Subcutaneous adipose tissue (tissue), 3 donors: ENCODE results near the genes AADAT and SAP30.

DNA sequence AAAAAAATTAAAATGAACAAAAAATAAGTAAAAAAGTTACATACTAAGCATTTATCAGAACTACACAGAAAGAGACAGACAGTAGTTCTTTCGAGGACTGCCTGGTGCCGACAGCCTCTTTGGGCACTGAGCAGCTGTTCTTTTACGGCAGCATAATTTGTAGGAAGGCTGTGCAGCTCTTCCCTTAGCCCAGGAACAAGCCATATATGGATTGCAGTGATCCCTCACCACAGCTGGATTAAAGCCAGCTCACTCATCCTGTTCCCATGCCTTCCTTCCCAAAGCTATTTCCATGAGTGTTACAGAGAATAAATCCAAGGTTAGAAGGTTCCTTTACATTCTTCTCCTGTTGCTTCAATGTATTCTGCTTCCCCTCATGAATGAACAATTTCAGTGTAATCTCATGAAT lies 71.7 kb downstream of the DDX60L start:
- PRO-cap = no peak
- RAMPAGE, long total RNA, 3 experiments = no peak in any of the 3 experiments

DNA sequence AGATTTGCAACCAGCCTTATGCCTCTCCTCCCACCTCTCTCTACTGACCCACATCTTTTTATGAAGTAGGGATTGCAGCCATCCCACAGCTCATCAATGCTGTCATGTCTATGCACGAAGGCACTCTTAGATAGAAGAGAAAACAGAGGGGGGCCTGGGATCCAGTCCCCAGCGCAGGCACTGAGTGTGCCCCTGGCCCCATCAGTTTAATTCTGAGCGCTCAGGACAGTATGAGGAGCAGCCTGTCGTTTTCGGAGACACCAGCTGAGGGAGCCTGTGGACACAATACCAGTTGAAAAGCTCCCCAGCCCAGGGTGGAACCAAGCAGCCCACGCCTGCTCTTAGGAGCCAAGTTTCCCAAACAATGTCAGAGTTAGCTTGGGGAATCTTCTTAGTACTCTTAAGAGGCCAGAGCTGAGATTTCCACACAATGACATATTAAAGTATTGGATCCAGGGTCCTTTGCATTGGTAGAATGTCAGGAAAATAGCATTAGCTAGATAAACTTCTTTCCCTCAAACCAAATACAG lies 88.7 kb downstream of the PALLD start:
- PRO-cap = no peak
- RAMPAGE, long total RNA, 3 experiments = no peak in any of the 3 experiments

GRCh38 chr4:168631293-168631935 lies 134.6 kb downstream of the PALLD start:
- PRO-cap = bidirectional peak, plus-strand start at chr4:168631605, minus-strand start at chr4:168631619; bidirectional peak, plus-strand start at chr4:168631802, minus-strand start at chr4:168631659
- RAMPAGE, long total RNA, 3 experiments = start-site peak on the plus strand in 1 of 3 experiments, at chr4:168631589-168631802 at its widest, 12 reads per replicate

DNA sequence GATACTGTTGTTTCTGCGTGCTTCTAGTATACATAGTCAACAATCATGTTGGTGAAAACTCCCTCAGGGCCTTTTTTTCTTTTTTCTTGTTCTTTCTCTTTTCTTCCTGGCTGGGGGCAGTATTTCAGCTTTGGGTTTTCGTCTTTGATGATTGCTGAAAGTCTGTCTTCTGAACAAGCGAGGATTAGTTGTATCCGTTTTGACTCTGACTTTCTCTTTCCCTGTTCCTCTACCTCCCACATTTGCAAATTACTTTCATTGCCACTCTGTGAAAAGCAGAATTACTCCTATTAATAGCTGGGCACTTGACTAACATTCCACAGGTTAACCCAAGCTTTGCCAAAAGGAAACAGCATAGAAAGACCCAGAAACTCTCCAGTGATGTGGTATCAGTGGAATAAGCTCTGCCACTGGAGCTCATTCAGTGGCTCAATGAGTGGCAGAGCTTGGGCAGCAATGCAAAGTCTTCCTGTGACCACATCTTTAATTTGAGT lies 238.8 kb downstream of the PALLD start:
- PRO-cap = no peak
- RAMPAGE, long total RNA, 3 experiments = no peak in any of the 3 experiments

DNA sequence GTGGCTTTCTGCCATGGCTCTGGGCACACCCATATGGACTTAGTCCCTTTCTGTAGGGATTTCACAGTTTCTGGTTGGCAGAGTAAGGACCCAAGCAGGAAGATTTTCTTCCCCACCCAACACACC lies 244.2 kb downstream of the CBR4 start:
- PRO-cap = unidirectional peak, plus-strand start at position 66 of the sequence
- RAMPAGE, long total RNA, 3 experiments = no peak in any of the 3 experiments

GRCh38 chr4:168766302-168766898 lies 243.7 kb downstream of the CBR4 start:
- PRO-cap = bidirectional peak, plus-strand start at chr4:168766796, minus-strand start at chr4:168766691
- RAMPAGE, long total RNA, 3 experiments = no peak in any of the 3 experiments

DNA sequence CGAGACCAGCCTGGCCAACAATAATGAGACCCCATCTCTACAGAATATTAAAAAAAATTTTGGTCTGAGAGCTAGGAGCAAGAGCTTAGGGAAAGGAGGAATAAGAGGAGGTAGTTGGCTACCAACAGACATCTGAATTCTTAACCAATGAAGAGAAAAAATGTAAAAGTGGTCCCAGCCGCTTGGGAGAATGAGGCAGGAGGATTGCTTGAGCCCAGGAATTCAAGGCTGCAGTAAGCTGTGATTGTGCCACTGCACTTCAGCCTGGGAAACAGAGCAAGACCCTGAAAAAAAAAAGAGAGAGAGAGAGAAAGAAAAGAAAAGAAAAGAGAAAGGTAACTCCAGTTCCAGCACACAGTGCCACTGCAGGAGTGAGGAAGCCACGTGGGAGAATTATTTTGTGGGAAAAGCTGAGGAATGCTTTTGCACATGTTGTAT lies 226.0 kb downstream of the CBR4 start:
- PRO-cap = no peak
- RAMPAGE, long total RNA, 3 experiments = no peak in any of the 3 experiments

GRCh38 chr4:168831020-168831560 lies 179.0 kb downstream of the CBR4 start:
- PRO-cap = bidirectional peak, plus-strand start at chr4:168831334, minus-strand start at chr4:168831280
- RAMPAGE, long total RNA, 3 experiments = no peak in any of the 3 experiments

- PRO-cap = no peak
- RAMPAGE, long total RNA, 3 experiments = no peak in any of the 3 experiments
Observed at GRCh38 chr4:168860185-168860608, 149.9 kb downstream of the CBR4 start.

DNA sequence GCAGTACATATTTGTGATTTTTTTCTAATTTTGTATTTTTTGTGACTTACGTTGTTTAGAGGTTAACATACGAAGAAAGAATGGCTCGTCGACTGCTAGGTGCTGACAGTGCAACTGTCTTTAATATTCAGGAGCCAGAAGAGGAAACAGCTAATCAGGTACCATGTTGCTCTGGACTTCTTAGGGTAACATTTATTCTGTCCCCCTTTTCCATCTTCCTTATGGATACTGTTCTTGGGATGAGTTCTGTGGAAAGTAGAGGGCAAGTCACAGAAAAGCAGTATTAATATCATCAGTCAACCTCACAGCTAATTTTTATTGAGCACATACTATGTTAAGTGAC lies 115.6 kb downstream of the CBR4 start:
- PRO-cap = no peak
- RAMPAGE, long total RNA, 3 experiments = no peak in any of the 3 experiments

DNA sequence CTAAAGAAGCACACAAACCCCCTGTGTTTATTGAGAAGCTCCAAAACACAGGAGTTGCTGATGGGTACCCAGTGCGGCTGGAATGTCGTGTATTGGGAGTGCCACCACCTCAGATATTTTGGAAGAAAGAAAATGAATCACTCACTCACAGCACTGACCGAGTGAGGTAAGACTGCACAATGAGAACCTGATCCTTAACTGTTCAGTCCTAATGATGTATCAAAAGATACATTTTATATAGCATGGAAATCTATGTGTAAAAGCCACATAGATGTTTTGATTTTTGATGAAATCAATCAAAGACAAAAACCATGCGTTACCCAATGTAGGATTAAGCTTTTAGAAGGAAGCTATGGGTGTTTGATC lies 85.8 kb downstream of the CBR4 start:
- PRO-cap = no peak
- RAMPAGE, long total RNA, 3 experiments = no peak in any of the 3 experiments

- PRO-cap = unidirectional peak, plus-strand start at chr4:169081289
- RAMPAGE, long total RNA, 3 experiments = no peak in any of the 3 experiments
Observed at GRCh38 chr4:169080982-169081498, 71.0 kb upstream of the CBR4 start.

DNA sequence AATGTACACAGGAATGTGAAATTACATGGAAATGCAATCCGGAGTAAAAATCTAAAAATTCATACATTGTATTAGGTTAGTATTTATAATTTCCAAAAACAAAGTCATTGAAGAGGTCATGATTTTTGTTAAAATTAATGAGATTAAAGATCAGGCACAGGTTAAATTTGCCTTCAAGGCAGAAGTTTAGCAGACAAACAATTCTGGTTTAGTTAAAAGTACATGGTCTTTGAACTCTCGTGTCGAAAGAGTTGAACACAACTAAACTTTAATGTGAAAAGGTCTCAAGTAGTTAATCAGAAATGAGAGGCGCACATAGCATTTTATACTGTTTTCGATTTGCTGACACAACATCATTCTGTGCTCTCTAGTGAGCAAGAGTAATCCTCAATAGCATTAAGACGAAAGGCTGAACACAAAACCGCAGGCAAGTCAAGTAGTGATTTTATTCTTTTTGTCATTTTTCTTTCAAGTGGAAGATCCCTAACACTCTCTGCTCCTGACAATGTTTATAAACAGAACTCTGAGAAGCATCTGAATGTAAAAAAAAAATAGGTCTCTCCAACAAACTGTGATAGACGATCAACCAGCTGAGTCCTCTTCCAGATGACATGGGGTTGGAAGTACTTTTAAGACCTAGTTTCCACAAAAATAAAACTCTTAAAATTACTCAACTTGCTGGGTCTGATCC lies 49.8 kb downstream of the SH3RF1 start:
- PRO-cap = no peak
- RAMPAGE, long total RNA, 3 experiments = no peak in any of the 3 experiments

DNA sequence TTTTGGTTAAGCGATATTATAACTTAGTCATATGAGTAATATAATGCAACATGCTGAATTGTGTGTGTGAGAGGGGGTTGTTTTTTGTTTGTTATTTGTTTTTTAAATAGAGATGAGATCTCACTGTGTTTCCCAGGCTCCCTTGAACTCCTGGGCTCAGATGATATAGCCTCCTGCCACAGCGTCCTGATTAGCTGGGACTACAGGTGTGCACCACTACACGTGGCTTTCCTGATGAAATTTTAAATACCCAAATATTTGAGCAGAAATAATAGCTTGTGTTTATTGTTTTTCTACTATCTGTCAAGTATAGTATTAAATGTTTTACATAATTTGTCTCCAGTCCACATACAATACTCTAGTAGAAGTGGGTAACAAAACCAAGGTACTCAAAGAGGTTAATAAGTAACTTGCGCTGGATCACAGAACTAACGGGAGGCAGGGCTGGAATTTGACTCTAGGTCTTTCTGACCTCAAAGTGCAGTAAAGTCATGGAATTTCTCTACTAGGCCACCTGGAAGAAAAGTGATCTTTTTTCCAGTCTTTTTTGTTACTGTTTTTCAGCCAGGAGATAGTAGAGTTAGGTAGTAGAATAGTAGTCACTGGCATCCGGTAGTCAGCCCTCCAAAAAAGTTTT lies 47.8 kb downstream of the CLCN3 start:
- PRO-cap = no peak
- RAMPAGE, long total RNA, 3 experiments = no peak in any of the 3 experiments

DNA sequence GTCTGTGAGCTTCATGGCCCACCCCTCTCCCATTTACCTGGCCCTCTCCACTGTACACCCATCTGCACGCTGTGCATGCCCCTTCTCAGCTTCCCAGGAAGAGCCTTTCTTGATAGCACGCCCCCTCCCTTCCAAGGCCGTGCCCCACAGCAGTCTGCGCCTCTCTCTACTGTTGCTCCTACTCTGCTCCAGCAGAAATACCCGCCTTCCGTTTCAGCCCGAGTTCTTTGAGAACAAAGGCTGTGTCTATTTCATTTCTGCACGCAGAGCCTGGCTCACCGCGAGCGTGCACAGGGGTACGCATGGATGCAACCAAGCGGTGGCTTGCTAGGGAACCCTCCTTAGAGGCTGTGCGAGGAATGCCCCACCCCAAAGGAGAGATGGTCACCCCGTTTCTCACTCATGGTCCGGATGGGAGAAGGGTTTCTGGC lies 517 bp downstream of the AADAT start:
- PRO-cap = no peak
- RAMPAGE, long total RNA, 3 experiments = no peak in any of the 3 experiments

DNA sequence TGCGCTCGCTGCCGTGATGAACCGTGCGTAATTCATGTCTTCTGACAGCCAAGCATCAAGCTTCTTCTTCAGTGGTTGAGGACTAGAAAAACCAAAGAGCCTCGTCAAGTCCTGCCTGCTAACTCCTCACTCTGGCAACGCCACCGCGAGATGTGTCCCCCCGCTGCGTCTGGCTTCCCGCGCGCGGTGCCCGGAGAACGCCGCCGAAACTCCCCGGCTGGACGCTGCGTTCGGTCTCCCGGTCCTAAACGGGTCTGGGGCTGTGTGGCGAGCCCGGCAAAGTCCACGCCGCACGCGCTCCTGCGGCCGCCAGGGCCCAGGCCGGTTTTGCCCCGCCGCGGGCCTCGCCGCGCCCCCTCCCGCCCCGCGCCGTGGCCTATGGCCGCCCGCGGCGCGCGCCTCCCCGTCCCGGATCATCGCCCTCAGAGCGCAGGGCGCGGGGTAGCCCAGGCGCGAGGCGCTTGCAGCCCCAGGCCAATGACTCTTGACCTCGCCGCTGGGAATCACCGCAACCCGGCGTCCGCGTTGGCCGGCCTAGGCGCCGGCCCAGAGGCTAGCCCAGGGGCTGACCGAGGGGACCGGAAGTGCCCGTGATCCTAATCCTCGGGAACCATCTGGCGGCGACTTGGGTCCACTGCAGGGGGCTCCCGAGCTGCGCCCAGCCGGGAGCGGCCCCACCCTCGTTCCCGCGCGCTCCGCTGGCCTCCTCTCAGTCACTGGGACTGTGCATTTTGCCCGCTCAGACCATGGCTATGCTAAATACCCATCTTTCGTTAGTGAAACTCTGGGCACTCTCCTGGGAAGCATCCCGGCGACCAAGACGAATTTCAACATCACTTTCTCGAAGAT lies at the start of gene AADAT:
Gene AADAT, minus strand, starts transcription at position 302 of the 849 bp plus-strand sequence.
- PRO-cap = unidirectional peak, minus-strand start at position 548 of the sequence
- RAMPAGE, long total RNA, 3 experiments = start-site peak on the minus strand in 1 of 3 experiments, centred at position 208 of the sequence, 5 reads per replicate

GRCh38 chr4:173370773-173371728 lies at the start of gene SAP30:
Gene SAP30, plus strand, starts transcription at chr4:173370954.
- PRO-cap = bidirectional peak, plus-strand start at chr4:173370954, minus-strand start at chr4:173370695; unidirectional peak, plus-strand start at chr4:173371466
- RAMPAGE, long total RNA, 3 experiments = start-site peak on the plus strand in 2 of 3 experiments, at chr4:173370949-173371674 at its widest, 23 to 129 reads per replicate

DNA sequence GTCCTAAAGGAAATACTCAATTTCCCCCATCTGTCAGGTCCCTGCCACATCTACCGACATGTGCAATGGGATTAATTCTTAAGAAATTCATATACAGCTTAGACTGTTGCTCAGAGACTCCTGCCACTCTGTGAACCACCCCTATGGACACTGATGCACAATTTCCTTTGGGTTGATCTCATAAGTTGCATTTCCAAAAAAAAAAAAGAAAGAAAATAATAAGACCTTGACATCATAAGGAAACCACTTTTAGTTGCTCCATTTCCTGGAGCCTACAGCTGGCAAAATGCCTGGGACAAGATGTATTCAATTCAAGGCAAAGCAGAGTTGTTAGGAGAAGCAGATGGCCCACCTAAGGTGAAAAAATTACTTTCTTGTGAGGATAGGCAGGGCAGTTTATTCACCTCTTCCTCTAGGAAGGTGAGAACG lies 14.0 kb upstream of the SCRG1 start:
- PRO-cap = bidirectional peak, plus-strand start at position 309 of the sequence, minus-strand start at position 152 of the sequence
- RAMPAGE, long total RNA, 3 experiments = no peak in any of the 3 experiments

DNA sequence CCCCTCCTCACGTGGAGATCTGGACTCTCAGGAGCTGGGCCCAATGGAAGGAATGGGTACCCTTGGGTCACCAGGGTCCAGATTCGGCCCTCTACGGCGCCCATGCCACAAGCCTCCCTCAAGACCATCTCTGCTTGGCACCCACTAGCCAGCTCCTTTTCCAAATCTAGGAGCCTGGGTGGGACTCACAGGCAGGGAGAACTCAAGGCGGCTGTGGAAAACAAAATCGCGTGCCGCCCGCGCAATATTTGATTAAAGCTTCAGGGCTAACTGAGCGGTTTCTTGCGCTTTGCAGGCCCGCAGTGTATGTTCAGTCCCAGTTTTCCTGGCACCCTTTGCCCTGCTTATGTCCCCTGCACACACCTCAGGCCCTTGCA lies 7.0 kb downstream of the HAND2 start:
- PRO-cap = no peak
- RAMPAGE, long total RNA, 3 experiments = no peak in any of the 3 experiments

DNA sequence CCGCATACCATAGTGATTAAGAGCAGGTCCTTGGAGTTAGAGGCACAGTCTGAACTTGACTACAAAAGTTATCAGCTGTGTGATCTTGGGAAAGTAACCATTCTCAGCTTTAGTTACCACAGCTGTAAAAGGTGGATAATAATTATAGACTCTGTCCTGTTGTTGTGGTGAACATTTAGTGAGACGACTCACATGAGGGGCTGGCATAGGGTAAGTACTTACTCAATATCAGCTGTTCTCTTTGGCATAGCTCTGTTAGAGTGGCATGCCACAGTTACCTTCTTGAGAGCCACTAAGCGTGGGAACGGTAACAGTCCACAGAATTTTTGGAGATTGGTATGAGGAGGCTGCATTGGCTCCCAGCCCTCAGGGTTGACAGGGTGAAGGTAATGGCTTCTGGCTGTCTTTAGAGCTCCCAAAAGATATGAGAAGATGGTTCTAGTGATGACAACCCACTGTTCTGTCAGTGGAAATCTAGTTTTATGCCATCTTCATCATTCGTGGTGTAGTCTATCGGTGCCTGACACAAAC lies 13.3 kb upstream of the HAND2 start:
- PRO-cap = no peak
- RAMPAGE, long total RNA, 3 experiments = no peak in any of the 3 experiments